ENCODE data around the genes DHFR and RASGRF2.

- PRO-cap, result no peak
These were observed 48.3 kb downstream of the THBS4 start for GRCh38 chr5:80083430-80083857.

DNA sequence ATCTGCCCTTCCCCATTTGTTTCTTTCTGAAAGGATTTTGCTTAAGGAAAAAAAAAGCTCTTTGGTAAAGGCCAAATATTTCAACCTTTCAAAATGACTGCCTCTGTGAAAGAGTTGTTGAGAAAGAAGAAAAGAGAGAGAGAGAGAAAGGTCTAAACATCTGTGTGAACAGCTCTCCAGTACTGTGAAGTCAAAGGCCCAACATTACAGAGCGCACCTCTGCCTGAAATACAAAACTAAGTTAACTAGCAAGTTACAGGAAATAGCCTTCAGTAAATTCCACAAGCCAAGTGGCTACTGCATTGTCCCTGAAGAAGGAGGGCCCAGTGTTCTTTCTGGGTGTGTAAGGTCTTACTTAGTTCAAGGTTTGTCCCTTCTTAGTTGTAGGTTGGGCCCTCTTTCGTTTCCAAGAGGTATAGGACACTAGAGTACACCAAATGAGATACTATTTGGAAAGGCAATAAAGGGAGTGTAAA, 104.4 kb downstream of the THBS4 start:
- PRO-cap, result no peak

DNA sequence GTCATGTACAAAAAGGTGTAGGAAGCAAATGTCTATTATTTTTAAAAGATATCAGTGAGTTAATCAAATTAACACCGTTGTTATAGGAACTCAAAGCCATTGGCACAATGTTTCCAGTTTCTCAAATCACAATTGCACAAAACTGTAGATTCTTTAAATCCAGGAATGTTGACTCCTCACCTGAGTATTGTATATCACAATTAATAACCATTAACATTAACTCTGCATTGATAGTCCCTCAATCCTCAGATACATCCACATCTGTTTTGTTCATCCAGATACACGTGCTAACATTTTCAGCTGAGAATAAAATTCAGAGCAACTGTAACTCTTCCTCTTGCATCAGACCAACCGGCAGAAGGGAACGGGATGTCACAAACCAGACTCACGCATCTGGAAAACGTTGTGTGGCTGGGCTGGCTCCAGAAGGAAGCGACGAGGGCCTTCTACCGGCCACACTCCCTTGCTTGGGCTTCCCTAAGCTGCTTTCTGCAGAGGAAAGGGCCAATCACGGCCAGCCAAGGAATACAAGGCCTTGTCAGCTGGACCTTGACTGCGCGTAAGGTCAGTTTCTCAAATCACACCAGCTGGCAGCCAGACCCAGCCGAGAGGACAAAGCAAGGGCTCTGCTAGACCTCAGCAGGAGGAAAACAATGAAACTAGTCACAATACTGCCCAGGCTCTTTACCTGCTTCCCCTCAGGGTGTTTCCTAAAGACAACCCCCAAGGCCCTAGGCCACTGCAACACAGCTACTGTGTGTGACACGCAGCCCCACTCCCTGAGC, 105.9 kb downstream of the THBS4 start:
- PRO-cap, result bidirectional peak, plus-strand start at position 425 of the sequence, minus-strand start at position 268 of the sequence

GRCh38 chr5:80153392-80154217, 102.2 kb downstream of the SERINC5 start:
- PRO-cap, result no peak

GRCh38 chr5:80182795-80183638, 72.8 kb downstream of the SERINC5 start:
- PRO-cap, result bidirectional peak, plus-strand start at chr5:80183529, minus-strand start at chr5:80183432

DNA sequence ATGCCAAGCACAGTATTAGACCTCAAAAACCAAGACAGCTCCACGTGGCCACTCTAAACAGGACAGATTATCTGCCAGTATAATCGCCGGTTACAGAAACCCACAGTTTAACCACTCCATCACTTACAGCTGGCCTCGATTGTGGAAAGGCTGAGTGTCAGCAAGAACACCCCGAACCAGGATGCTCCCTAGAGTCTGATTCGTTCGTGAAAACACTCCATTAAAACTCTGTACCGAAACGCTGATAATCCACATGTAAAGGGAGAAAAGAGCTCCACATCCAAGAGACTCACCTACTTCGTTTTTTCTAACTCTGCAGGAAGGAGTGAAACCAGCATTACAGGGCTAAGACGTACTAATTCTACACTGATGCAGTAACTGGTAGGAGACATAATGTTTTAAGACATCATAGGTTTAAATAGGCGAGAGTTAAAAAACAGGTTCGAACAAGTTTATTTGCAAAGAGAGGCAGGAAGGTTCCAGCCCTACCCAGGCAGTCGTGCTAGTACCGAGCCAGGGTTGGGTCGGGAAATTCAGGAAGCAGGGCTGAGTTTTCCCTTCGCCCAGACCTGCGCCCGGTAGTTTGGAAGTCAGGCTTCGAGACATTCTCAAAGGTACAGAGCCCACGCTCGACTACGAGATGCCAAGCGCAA, 933 bp downstream of the SERINC5 start:
- PRO-cap, result no peak

DNA sequence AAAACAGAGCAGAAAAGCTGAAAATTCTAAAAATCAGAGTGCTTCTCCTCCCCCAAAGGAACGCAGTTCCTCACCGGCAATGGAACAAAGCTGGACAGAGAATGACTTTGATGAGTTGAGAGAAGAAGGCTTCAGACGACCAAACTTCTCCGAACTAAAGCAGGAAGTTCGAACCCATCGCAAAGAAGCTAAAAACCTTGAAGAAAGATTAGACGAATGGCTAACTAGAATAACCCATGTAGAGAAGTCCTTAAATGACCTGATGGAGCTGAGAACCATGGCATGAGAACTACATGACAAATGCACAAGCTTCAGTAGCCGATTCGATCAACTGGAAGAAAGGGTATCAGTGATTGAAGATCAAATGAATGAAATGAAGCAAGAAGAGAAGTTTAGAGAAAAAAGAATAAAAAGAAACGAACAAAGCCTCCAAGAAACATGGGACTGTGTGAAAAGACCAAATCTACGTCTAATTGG, 20.7 kb downstream of the ZFYVE16 start:
- PRO-cap, result no peak

GRCh38 chr5:80631408-80632009, 22.9 kb upstream of the MSH3 start:
- PRO-cap, result no peak

DNA sequence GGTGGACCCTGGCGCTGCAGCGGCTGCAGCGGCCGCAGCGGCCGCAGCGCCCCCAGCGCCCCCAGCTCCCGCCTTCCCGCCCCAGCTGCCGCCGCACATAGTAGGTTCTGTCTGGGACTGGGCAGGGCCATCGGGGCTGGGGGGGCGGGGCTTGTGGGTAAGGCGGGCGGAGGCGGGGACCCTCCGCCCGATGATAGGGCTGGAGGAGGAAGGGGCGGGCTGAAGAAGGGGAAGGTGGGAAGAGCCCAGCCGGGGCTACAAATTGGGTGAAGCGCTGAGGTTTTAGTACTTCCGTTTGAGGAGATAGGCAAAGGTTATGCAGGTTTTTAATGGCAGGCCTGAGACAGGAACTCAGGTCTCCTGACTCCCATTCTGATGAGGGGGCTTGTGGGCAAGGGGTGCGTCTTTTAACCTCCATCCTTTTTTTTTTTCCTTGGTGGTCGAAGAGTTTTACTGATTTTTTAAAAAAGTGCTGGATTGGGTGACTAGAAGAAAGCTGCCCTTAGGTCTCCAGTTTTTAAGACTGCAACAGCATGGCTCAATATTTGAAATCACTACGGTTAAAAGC, at the start of gene DHFR:
DHFR (minus strand) TSS at position 119 of the 568 bp plus-strand sequence.
- PRO-cap, result bidirectional peak, plus-strand start at position 288 of the sequence, minus-strand start at position 97 of the sequence

DNA sequence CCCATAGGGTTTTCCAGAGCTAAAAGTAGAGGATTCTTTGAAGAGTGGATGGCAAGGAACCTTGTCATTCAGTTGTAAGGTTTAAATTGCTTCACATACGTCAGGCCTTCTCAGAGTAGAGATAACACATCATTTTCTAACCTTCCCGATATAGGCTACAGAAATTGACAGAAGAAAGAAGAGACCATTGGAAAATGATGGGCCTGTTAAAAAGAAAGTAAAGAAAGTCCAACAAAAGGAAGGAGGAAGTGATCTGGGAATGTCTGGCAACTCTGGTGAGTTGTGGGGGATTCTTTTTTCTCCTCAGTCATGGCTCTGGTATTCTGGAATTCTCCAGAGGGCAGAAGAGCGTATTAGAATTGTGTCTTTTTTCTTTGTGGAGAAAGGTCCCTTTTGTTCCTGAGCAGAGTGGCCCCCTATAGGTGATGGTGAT, 1.5 kb upstream of the DHFR start:
- PRO-cap, result no peak

DNA sequence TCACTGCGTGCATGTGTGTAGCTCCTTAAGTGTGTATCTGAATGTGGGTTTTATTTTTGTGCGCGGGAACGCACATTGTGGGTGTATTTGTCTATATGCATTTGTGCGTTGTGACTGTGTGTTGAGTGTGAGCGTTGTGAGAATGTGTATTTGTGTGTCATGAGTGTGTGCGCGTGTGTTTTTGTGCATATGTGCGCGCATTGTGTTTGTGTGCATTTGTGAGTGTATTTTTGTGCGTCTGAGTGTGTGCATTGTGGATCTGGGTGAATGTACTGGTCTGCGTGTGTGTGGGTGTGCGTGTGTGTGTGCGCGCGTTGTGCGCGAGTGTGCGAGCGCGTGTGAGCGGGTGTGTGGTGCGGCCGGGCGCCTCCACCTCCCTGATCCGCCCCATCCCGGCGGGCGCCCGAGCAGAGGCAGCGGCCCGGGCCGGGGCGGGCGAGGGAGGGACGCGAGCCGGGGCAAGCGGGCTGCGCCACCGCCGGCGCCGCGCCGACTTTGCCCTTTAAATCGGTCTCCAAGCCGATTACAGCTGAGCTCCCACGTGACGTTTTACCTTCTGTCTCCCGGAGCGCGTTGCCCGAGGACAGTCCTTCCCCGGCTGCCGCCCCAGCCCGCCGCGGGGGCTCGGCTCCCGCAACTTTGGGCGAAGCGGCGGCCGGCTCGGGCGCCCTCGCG, at the start of gene RASGRF2:
RASGRF2 (plus strand) TSS at position 586 of the 675 bp plus-strand sequence.
- PRO-cap, result no peak

DNA sequence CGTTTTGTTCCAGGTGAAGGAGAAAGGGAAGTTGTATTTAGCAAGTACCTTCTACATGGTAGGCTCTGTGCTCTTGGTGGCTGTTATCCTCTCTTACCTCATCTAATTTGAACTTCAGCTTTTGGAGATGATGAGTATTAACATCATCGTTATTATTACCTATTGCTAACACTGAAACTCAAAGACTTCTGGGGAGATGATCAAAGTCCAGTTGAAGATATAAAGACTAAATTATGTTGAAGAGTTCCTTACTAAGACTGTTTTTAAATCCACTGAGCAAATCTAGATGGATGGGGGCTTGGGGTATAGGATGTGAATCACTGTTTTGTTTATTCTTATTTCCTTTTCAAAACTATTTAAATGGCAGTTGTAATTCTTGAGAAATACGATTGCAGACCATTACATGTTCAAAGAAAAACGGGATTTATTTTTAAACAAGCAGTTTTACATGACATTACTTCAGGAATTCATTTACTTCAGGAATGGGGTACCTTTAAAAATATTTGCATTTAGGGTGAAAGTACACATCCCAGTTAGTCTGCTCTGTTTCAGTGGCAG, 4.3 kb downstream of the RASGRF2 start:
- PRO-cap, result no peak

DNA sequence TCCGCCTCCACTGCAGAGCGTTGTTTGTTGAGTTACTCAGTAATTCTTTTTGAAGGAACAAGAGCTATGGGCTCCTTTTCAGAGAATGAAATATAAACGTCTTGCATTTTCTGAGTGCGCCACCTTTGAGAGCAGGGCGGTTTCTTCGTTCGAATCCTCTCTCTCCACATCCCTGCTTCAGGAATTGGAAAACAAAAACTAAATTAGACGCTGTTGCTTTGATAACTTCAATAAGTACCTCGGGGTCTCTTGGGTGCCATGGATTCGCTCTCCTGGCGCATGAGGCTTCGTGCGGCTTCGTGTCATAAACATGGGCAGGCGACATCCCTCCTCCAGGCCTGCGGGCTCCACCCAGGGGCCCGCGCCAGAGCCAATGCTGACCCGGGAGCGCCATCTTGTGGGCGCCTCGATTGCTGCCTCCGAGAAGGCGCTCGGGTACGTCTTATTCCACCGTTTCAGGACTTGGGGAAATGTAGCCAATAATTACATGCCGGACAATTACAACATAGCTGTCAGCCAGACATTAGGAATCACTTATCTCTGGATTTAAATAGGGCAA, 38.2 kb upstream of the CKMT2 start:
- PRO-cap, result no peak

DNA sequence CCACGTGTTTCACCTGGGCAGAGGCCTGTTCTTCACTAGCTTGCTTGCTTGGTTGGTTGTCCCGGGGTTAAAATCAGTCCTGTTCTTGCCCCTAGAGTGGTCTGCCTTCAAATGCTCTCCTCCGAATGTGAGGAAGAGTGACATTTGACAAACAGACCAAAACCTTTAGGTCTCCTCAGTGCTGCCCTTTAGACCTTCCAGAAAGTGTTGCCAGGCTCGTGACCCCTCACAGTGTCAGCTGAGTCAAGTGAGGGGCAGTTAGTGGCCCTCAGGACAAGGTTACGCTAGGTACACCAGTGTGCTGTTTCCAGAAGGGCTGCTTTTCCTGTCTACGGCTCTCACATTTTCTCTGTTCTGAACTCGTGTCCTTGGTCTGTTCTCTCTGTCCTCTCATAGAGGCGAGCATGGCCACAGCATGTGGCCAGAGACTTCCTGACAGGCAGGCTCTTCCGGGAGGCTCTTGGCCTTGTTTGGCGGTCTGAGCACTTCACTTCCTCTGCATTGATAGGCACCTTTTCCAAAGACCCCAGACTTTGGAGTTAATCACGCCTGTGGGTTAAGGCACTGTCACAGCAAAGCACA, 1.0 kb downstream of the CKMT2 start:
- PRO-cap, result no peak

DNA sequence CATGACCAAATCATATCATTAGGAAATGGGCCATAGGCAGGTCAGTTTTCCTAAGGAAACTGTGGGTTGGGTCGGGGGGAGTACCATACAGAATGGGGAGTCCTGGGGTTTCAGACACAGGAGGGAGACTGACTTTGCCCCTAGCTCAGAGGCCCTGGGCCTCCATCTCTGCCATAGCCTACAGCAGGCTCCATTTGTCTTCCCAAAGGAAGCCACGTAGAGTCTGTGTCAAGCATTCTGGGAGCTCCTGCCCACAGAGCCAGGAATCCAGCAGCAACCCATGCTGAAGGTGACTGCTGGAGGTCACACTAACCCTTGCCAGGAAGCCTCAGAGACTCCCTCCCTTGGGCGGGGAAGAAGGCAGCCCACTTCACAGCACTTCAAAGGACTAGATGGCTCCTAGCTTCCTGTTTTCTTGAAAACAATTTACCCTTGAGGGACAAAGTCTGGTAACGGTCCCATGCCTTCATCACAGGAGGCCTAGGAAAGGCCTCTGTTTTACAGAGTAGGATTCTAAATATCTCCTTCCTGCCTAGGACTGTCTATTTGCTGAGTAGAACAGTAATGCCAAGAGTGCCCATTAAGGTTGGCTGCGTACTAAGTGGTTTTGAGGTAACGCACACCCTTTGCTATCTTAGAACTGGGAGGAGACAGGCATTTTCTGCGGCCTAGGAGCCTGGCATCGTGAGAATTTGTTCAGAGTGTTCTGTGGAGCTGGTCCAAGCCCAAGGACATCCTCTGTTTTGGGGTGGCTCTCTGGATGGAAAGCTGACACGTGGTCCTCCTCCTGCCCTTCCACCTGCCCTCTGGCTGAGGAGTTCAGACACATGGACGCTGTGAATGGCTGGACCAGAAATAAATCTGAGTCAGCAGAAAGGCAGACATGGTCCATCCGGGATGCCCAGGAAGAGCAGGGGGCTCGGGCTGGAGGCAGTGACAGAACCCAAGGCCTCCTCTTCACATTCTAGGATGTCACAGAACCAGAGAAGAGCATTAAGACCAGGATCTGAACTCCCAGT, 1.9 kb downstream of the CKMT2 start:
- PRO-cap, result bidirectional peak, plus-strand start at position 442 of the sequence, minus-strand start at position 291 of the sequence

DNA sequence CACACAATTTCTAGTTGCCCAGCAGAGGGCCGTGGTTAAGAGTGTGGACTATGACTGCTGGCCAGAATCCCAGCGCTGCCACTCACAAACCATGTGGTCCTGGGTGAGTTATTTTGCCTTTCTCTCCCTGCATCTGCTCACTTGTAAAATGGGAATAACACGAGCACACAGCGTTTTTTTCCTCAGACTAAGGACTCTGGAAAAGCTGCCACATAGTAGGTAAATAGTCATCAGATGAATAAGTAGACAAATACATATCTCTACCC, 6.6 kb downstream of the CKMT2 start:
- PRO-cap, result no peak

DNA sequence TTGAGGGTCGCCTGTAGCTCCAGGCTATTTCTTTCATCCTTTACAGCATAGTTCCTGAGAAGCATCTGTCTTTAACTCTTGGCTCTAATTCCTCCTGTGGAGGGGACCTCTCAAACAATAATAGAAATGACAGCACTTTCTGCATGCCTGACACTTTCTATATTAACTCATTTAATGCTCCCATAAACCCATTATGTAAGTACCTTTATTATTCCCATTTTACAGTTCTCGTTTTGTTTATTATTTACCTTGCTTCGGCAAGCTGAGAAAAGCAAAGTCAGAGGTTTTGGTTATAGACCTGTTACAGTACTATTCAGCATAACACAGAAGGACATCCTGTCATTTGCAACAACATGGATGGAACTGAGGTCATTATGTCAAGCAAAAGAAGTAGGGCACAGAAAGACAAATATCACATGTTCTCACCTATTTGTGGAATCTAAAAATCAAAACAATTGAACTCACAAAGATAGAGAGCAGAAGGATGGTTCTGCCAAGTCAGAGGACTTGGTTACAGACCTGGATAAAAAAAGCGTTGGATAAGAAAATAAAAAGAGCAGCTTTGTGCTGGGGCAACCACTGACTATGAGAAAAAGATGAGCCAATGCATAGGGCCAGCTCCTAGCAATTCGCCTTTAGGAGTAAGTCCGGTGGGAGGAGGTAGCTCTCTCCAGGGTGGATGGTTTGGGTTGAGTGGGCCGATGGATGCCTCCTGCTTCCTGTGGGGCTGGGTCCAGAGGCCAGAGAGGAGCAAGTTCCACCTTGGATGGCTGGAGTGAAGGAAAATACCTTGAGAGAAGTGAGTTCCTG, 38.7 kb downstream of the ACOT12 start:
- PRO-cap, result no peak

DNA sequence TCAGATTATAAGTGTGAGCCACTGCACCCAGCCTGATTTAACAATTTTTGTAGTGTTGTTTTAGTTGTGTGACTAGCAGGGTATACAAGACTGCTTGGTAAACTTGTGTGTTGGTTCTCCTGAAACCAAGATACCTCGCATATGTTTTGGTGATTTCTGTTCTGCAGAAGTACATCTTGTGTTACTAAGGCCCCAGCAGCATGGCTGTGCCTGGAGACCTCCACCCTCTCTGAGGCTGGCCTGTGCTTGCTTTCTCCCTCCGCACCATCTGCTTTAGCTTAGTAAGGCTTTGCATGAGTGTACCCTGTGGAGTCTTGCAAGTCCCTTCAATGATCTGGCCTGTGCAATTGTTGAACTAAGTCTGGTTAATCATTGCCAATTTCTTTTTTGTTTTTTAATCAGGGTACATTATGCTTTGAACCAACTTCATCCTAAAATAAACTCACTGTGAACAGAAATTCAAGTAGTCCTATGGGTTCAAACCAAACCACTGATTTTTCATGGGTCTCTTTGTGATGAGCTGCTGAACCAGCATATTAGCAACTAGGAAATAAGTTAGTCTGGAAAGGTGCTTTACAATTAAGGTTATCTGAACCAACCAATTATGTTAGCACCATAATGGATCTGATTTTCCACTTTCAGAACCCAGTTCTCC, 32.3 kb downstream of the ACOT12 start:
- PRO-cap, result no peak

GRCh38 chr5:81394494-81394976, 601 bp upstream of the ACOT12 start:
- PRO-cap, result no peak

DNA sequence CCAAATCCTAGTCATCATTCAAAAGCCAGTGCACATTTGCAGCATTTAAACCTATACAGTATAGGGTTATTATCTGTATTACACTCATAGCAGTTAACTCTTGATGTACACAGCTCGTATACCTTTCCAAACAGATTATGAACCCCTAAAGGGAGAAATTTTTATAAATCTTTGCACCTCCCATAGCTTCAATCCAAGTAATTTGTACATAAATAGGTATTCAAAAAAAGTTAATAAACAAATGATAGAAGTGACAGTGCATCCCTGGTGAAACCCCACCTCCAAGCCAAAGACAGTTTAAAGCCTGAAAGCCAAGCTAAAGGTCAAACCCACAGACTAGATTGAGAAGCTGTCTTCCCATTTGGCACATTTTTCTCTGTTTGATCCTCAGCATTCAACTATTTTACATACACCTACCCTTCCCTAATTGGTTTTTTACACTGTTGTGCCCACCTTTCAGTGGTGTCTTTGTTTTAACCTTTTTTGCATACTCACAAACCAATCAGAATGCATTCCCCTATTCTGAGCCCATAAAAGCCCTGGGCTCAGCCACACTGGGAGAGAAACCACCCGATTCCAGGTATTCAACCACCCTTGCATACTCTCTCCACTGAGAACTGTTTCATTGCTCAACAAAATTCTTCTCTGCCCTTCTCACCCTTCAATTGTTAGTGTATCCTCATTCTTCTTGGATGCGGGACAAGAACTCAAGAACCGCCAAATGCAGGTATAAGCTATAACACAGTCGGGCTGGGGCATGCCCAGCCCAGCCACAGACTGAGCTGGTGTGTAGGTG, 141.3 kb downstream of the SSBP2 start:
- PRO-cap, result no peak

Measured in SEM (cell line).